A549 (cell line): ENCODE measurements around a stretch of chr17.

DNA sequence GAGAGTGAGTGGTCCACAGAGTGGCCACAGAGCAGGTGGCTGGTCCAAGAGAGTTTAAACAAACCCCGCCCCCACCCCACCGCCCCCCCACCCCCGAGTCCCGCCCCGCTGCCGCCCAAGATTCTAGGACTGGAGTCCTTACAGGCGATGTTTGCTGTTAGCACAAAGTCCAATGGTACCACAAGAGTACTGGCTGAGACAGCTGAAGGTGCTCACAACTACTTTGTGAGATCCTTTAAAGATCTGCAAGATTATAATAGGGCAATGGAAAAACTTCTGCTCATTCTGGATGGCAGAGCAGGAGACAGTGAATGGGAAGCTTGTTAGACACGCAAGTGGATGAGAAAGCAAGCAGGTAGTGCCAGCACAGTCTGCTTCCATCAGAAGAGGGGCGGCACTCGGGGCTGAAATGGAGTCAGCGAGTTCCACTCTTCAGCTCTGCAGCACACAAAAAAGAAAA lies 4.7 kb upstream of the TEKT3 start:
- PRO-cap: no peak
CAGE:
- cytosol, long polyA plus RNA: no peak
- long polyA plus RNA: no peak
- nucleus, long polyA plus RNA: no peak

GRCh38 chr17:15434256-15434883 lies 33.1 kb downstream of the CDRT4 start:
- PRO-cap: no peak
CAGE:
- cytosol, long polyA plus RNA: no peak
- long polyA plus RNA: no peak
- nucleus, long polyA plus RNA: no peak

- PRO-cap: no peak
CAGE:
- cytosol, long polyA plus RNA: no peak
- long polyA plus RNA: no peak
- nucleus, long polyA plus RNA: no peak
Observed at GRCh38 chr17:15458032-15458322, 9.4 kb downstream of the CDRT4 start.

GRCh38 chr17:15492309-15492981 lies 25.0 kb upstream of the CDRT4 start:
- PRO-cap: no peak
CAGE:
- cytosol, long polyA plus RNA: no peak
- long polyA plus RNA: no peak
- nucleus, long polyA plus RNA: no peak

GRCh38 chr17:16006048-16006636 lies 6.5 kb downstream of the TTC19 start:
- PRO-cap: no peak
CAGE:
- cytosol, long polyA plus RNA: no peak
- long polyA plus RNA: no peak
- nucleus, long polyA plus RNA: no peak

- PRO-cap: no peak
CAGE:
- cytosol, long polyA plus RNA: no peak
- long polyA plus RNA: no peak
- nucleus, long polyA plus RNA: no peak
Observed at GRCh38 chr17:16025414-16026017, 25.9 kb downstream of the TTC19 start.

DNA sequence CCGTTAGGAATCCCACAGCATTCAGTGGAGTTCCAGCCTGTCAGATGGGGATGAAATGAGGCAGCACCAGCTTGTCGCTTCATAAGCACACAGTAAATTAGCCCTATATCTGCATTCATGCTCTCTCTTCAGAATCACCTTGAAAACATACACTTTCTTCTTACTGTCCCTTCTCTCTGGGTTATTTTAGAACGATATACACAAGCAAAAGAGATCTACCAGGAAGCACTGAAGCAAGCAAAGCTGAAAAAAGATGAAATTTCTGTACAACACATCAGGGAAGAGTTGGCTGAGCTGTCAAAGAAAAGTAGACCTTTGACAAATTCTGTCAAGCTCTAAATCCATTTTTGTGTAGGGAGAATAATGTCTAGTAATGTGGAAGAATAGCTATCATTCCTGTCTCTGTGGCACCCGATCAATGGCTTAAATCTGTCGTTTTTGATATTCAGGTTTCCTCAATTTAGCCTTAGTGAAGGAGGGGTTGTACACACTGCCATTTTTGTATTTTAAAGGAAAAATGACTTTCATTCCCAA lies 27.6 kb downstream of the TTC19 start:
- PRO-cap: no peak
CAGE:
- cytosol, long polyA plus RNA: no peak
- long polyA plus RNA: no peak
- nucleus, long polyA plus RNA: no peak

DNA sequence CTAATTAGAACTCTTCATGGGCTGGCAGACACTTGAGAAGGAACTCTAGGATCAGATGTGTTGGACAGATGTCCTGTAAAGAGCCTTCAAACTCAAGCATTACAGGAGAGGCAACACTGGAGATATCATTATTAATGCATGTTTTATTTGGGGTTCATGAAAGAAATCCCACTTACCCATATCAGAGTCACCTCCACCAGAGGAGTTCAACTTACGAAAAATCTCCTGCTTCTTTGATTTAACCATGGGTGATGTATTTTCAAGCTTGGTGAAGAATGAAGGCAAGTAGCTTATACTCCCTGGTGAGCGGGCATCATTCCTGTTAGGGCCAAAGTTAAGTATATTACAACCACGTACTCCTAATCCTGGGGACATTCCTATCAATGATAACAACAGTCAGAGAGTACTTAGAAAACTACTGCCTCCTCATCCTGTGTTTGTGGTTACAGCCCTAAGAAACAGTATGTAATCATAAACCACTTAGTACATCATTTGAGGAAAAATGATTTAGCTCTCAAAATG lies 47.2 kb downstream of the TTC19 start:
- PRO-cap: no peak
CAGE:
- cytosol, long polyA plus RNA: no peak
- long polyA plus RNA: no peak
- nucleus, long polyA plus RNA: no peak

- PRO-cap: no peak
CAGE:
- cytosol, long polyA plus RNA: no peak
- long polyA plus RNA: no peak
- nucleus, long polyA plus RNA: no peak
Observed at GRCh38 chr17:16126004-16126368, 89.3 kb downstream of the NCOR1 start.

DNA sequence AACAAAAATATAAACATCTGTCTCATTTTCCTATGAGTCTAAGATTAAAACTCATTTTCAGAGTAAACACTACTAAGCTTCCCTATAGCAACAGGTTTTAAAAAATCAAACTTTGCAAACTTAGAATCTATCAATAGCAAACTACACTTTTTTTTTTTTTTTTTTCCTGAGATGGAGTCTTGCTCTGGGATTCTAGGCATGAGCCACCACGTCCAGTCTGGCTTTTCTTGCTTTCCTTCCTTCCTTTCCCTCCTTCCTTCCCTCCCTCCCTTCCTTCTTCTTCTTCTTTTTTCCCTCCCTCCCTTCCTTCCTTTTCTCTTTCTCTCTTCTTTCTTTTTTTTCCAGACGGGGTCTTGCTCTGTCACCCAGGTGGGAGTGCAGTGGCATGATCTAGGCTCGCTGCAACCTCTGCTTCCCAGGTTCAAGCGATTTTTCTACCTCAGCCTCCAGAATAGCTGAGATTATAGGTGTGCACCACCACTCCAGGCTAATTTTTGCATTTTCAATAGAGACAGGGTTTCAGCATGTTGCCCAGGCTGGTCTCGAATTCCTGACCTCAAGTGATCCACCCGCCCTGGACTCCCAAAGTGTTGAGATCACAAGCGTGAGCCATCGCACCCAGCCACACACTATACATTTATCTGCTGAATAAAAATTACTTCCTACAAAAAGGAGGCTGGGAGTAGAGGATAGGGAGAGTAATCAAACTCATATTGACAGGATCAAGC lies 82.5 kb downstream of the NCOR1 start:
- PRO-cap: no peak
CAGE:
- cytosol, long polyA plus RNA: no peak
- long polyA plus RNA: no peak
- nucleus, long polyA plus RNA: no peak

DNA sequence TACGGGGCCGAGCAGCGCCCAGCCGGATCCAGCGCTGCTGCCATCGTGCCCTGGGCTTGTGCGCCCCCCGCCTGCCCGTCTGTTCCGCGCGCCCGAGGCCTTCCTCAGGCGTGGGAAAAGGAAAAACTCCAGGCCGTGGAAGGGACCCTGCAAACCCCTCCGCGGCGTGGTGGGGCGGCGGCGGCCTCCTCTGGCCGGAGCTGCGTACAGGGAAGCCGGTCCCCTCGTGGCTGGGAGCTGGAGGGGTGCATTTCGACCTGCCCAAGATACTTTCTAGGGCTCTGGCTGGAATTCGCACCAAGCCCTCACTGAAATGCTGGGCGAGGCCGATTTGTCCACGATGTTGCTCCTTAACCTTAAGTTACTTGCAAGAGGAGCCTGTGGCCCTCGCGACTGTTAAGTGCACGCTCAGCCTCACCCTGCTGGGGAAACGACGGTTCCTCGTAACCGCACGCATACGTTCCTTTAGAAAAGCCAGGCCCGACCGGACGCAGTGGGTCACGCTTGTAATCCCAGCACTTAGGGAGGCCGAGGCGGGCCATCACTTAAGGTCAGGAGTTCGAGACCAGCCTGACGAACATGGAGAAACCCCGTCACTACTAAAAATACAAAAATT lies 511 bp upstream of the NCOR1 start:
- PRO-cap: no peak
CAGE:
- cytosol, long polyA plus RNA: no peak
- long polyA plus RNA: no peak
- nucleus, long polyA plus RNA: no peak

- PRO-cap: no peak
CAGE:
- cytosol, long polyA plus RNA: no peak
- long polyA plus RNA: no peak
- nucleus, long polyA plus RNA: no peak
Observed at GRCh38 chr17:16418847-16419897, 3.8 kb downstream of the TRPV2 start.

DNA sequence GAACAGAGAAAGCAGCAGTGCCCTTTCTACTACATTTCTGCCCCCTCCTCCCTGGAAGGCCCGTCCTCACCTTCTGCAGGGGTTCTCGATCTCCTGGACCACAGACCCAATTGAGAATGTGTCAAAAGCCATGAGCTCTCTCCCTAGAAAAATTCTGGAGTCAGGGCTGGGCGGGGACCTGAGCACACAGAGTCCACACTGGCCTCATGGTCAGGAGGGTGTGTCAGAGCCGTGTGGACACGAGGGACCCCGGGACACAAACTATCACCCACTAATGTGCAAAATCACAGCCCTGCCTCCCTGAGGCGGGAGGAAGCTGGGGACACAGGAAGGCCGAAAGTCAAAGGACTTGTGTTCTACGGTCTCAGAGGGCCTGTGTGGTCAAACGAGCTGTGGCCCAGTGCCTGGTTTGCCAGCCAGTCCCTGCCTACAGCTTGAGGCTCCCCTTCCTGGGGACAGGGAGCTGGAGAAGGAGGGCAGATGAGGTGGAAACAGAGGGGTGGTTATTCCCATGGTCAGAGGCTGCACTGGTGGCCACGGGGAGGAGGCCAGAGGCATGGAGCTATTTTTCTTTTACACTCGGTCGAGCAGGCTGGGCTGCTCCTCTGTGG lies 27.4 kb downstream of the LRRC75A start:
- PRO-cap: no peak
CAGE:
- cytosol, long polyA plus RNA: no peak
- long polyA plus RNA: no peak
- nucleus, long polyA plus RNA: no peak

GRCh38 chr17:16583905-16584691 lies 15.1 kb upstream of the ZNF287 start:
- PRO-cap: no peak
CAGE:
- cytosol, long polyA plus RNA: no peak
- long polyA plus RNA: no peak
- nucleus, long polyA plus RNA: no peak

DNA sequence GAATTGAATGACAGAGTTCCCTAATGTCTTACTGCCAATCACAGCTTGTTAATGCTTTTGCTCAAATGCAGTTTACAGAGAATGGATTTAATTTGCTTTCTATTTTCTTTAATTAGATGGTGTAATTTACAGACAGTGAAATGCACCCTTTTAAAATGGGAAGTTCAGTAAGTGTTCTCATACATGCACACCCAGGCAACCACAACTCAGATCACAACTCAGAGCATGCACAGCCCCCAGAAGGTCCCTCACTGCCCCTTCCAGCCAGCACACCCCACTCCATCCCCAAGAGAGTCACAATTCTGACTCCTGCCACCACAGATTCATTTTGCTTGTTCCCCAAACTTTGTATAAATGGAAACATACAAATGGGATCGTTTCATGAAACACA lies 3.2 kb upstream of the TNFRSF13B start:
- PRO-cap: no peak
CAGE:
- cytosol, long polyA plus RNA: no peak
- long polyA plus RNA: no peak
- nucleus, long polyA plus RNA: no peak

GRCh38 chr17:17001907-17002283 lies 30.0 kb upstream of the TNFRSF13B start:
- PRO-cap: no peak
CAGE:
- cytosol, long polyA plus RNA: no peak
- long polyA plus RNA: no peak
- nucleus, long polyA plus RNA: no peak

GRCh38 chr17:17093794-17094062 lies 51.5 kb downstream of the MPRIP start:
- PRO-cap: no peak
CAGE:
- cytosol, long polyA plus RNA: no peak
- long polyA plus RNA: no peak
- nucleus, long polyA plus RNA: no peak

DNA sequence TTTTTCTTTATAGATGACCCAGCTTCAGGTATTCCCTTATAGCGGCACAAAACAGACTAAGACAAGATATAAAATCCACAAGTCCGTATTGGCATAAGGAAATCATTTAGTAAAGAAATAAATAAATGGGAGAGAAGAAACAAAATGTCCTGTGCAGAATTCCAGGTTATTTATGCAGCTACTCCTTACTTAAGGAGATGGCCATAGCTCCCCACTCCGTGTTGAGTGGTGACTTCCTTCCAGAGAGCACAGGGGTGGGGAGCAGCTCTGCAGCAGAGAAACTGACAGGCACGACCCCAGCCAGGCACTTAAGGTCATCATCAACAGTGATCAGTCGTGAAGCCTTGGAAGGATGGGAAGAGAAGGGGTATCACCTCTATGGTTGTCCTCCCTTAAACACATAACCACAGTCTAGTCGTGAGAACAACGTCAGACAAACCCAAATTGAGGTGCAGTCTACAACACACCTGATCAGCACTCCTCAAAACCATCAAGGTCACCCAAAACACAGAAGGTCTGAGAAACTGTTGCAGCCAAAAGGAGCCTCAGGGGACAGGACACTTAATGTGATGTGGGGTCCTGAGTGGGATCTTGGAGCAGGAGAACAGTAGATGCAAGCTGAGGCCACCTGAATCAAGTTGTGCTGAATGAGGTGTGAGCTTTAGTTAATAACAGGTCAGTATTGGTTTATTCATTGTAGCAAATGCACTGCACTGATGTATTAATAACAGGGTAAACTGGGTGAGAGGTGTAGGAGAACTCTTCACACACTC lies 68.2 kb downstream of the MPRIP start:
- PRO-cap: no peak
CAGE:
- cytosol, long polyA plus RNA: no peak
- long polyA plus RNA: no peak
- nucleus, long polyA plus RNA: no peak

DNA sequence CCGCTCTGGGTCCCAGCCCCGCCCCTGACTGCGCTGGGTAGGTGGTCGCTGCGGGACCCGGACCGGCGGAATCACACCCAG lies 165 bp downstream of the FLCN start:
- PRO-cap: no peak
CAGE:
- cytosol, long polyA plus RNA: no peak
- long polyA plus RNA: no peak
- nucleus, long polyA plus RNA: no peak

- PRO-cap: no peak
CAGE:
- cytosol, long polyA plus RNA: no peak
- long polyA plus RNA: no peak
- nucleus, long polyA plus RNA: no peak
Observed at GRCh38 chr17:17386075-17386574, 83.0 kb downstream of the NT5M start.